Skeletal muscle cell (primary cell): ENCODE results near the gene MTR.

- RRBS: no CpG with 5 or more reads among the region's 8 CpGs
These were observed 25.3 kb downstream of the NID1 start for GRCh38 chr1:236039521-236040056.

- RRBS: 1% methylated on average over 9 of the region's 29 CpGs
These were observed 934 bp upstream of the GPR137B start for GRCh38 chr1:236141360-236141849.

DNA sequence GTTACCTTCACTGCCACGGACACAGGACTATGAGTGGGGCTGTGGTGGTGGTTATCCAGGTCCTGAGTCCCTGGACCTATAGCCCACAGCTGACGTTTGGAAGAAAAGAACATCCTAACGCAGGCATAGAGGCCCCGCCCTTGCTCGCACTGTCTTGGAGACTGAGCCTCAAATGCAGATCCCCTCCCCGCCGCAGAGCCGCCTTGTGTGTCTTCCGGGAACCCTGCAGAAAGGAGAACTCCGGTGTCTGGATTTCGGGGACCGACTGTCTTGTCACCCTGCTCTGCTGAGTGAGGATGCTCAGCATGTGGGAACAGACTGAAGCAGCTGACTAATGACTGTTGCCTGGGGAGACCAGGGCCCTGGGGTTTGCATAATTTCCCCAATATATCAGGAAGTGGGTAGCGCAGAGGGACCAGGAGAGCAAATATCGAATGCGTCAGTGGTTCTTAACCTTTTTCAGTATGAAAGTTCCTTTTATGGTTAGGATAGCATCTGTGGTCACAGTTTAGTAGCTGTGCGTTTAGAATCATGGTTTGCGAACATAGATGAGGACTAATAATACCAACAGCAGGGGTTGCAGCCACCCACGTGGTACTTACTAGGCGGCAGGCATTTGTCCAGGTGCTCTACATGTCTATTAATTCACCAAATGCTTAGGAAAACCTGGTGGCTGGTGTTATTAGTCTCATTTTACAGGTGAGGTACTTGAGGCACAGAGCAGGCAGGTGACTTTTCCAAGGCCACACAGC lies 14.3 kb downstream of the GPR137B start:
- RRBS: no CpG with 5 or more reads among the region's 19 CpGs

- RRBS: no CpG with 5 or more reads among the region's 7 CpGs
These were observed 36.0 kb downstream of the GPR137B start for GRCh38 chr1:236178312-236178693.

DNA sequence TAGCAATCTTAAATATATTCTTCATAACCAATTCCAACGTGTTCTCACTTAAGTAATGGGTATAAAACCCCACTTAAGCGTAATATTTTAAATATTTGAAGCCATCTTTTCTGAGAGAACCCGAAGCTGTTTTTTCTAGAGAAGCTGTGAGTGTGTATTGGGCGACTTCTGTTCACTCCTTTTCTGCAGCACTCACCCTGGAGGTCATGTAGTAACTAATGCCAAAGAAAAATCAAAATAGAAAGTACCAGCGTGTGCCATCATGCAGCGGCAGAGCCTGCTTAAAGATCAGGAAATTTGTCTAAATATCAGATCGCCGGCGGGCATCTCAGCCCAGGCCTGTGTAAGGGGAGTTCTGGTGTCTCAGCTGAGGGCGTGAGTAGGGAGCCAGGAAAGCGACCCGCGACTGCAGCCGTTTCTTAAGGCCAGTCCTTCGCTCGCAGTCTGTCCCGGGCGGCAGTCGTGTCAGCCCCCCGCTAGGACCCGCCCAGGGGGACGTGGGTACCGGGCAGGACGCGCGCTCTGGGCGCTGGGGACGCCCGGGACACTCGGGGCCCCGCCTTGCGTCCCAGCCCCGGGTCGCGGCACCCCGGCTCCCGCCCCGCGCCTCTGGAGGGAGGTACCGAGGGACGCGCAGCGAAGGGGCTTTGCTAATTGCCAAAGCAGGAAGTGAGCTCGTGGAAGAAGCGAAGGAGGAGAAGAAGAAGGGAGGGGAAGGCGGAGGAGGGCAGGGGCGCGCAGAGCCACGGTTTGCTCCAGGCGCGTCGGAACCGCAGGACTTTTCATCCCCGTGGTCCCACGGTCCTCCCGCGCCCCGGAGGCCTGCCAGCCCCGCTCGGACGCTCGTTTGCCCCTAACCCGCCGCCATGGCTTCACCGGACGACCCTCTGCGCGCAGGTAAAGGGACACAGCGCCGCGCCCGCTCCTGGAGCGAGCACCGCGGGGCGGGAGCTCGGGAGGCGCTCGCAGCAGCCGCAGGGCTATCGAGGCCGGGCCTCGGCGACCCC lies 981 bp downstream of the EDARADD start:
- RRBS: 2% methylated on average over 21 of the region's 84 CpGs

DNA sequence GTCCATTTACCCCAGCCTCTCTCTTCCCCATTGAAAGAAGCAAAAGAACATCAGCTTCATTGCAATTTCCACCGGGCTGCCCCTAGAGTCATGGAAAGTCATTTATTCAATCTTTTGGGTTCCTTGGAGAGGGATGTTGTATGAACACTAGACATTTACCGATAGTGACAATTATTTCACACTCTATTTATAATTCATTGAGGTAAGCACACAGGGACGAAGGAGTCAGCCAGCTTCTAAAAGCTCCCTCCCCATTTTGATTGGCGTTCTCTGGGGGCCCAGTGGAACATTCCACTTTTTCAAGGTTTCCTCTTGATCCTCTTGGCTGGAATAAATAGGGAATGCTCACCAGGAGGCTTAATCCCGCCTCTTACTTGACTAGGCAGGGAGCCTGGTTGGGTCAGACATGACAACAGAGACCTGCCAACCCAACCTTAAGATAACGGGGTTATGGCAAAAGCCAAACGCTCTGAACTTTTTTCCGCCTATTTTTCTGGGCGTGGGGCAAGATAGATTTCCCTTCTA lies 917 bp downstream of the ACTN2 start:
- RRBS: no CpG with 5 or more reads among the region's 9 CpGs

DNA sequence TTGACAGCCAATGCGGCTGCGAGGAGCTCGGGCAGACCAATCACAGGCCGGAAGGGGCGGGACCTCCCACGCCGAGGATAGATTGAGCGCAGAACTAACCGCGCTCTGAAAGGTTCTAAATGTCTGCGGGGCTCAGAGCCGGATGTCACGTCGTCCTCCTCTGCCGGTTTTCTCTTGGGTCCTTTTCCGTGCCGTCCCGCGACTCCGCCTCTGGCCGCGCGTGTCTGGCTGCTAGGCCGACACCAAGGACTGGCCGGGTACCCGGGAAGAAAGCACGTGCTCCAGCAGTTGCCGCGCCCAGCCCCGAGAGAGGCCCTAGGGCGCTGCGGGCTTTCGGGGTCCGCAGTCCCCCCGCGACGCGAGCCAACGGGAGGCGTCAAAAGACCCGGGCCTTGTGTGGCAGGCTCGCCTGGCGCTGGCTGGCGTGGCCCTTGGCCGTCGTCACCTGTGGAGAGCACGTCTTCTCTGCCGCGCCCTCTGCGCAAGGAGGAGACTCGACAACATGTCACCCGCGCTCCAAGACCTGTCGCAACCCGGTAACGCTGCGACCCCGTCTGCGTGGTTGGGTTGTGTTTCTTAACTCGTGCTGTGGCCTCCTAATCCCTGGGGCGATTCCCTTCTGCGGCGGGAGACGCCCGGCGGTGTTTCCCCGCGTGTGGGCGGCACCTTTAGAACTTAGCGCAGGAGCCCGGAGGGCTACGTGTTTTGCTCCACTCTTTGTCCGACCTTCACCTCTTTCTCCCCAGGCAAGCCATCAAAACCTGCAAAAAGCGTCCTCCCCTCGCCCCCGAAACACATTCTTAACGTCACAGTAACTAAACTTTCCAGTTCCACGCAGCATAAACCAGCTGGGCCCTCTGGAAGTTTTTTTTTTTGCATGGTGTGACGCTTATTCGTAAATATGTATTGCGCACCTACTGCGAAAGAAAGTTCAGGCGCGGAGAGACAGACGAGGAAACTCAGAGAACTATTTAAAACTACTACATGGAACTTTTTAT lies at the start of gene MTR:
MTR (plus strand) TSS at position 91 of the 998 bp plus-strand sequence.
- RRBS: under 1% methylated on average over 17 of the region's 85 CpGs

- RRBS: no CpG with 5 or more reads among the region's 1 CpG
These were observed 3.2 kb downstream of the RYR2 start for GRCh38 chr1:237045131-237045602.

GRCh38 chr1:237053549-237054062 lies 11.6 kb downstream of the RYR2 start:
- RRBS: no CpG with 5 or more reads among the region's 11 CpGs

- RRBS: no CpG with 5 or more reads among the region's 9 CpGs
These were observed 197.3 kb downstream of the RYR2 start for GRCh38 chr1:237239090-237239898.

- RRBS: no CpG with 5 or more reads among the region's 1 CpG
These were observed 176.9 kb downstream of the ZP4 start for GRCh38 chr1:237713813-237714206.

GRCh38 chr1:238354528-238354945 lies 463.8 kb upstream of the ZP4 start:
- RRBS: no CpG with 5 or more reads among the region's 9 CpGs

GRCh38 chr1:238485035-238485475 lies 594.3 kb upstream of the ZP4 start:
- RRBS: no CpG with 5 or more reads among the region's 2 CpGs

GRCh38 chr1:238702839-238703121 lies 683.6 kb upstream of the CHRM3 start:
- RRBS: no CpG with 5 or more reads among the region's 1 CpG

DNA sequence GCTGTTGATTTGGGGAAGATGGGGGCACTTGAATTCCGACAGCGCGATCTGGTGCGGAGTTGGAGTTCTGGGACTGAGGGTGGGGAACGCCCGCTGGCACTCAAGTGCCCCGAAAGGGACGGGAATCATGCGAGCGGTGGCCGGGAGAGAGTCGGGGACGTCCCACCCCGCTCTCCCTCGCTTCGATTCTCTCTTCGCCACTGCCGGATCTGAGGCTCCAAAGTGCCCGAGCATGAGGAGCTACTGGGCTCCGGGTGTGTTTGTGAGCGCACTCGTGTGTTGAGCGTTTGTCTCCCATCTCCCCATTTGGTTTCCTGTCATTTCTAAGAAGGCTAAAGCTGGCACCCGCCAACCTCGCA lies 1.0 kb downstream of the CHRM3 start:
- RRBS: 2% methylated on average over 10 of the region's 25 CpGs

- RRBS: no CpG with 5 or more reads among the region's 9 CpGs
These were observed 282.5 kb downstream of the CHRM3 start for GRCh38 chr1:239668787-239669357.

- RRBS: no CpG with 5 or more reads among the region's 14 CpGs
These were observed 333.3 kb downstream of the CHRM3 start for GRCh38 chr1:239719515-239720231.

DNA sequence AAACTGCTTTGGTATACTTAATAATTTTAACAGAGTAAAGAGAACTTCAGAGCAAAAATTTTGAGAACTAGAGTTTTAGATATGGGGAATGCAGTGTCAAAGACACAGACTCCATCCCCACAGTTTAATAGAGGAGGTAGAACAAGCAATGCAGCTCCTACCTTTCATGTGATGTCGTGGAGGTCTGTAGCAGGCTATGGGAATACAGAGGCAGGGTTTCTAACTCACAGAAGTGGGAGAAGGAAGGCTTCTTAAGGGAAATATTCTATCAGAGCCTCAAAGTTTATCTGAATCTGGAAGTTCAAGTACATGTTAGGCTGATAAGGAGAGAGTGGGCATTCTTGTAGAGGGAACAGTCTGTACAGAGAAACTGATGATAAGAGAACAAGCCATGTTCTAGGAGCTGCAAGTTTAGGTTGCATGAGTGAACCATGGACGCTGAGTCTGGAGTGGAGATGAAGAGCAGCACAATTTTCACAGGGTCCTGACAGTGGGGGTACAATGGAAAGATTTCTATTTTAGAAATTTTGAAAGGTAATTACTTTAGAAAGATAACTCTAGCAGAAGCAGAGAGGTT lies 344.0 kb downstream of the CHRM3 start:
- RRBS: no CpG with 5 or more reads among the region's 2 CpGs

- RRBS: no CpG with 5 or more reads among the region's 5 CpGs
These were observed 344.8 kb downstream of the CHRM3 start for GRCh38 chr1:239731069-239731595.

DNA sequence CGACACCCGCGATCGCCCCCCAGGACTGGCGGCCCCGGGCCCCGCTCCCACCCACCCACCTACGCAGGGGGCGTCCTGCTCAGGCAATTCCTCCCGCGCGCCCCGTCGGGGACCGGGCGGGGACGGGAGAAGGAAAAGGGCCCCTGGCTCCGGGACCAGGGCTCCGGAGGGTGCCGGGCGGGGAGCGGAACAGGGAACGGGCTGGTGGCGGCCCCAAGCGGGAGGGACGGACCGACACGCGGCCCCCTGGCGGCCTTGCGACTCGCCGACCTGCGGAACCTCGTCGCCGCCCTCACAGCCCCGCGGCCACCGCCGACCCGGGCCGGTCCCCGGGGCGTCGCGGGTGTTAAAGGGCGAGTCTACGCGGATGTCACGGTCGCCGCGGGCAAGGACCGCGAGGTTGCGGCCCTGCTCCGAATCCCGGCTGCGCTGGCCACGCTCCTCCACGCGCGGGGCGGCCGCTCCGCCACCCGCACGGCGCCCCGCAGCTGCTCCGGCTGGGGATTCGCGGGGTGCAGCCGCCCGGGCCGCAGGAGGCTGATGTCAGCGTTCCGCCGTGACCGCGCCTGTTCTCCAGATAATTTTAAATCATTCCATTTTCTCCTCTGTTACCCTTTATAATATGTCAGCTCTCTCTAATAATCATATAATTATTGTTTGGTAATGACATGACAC lies 93.8 kb upstream of the FMN2 start:
- RRBS: 1% methylated on average over 40 of the region's 82 CpGs